Mucosa of descending colon (tissue), 1 donor: ENCODE measurements around a stretch of chr7.

GRCh38 chr7:20193389-20193888, 23.7 kb downstream of the MACC1 start:
- PRO-cap, result no peak

- PRO-cap, result no peak
Measured at GRCh38 chr7:20206232-20207003, 10.8 kb downstream of the MACC1 start.

DNA sequence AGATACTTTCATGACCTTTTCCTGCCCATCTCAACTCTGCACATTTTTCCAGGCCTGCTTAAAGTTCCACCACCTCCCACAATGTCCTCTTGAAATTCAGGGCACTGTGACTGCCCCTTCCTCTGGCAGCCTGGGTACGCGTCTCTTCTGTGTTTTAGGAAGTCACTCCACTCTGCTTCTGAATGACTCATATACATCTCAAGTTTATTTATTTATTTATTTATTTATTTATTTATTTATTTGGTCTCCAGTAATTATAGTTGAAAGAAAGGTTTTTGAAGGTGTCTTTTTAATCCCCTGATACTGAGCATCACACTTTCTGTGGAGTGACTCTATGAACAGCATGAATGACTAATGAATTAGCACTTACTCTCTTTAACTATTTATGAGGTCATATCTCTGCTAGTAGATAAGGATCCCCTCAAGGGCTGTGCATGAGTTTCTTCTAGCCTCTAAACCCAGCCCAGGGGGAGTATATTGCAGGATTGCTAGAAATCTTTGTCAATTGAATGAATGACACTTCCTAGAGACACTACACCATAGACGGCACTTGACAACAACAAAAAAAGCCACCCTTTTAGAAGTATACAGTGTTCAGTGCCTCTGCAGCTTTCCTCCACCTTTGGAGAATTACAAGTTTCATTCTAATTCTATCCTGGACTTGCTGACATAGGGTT, 2.2 kb downstream of the MACC1 start:
- PRO-cap, result no peak

DNA sequence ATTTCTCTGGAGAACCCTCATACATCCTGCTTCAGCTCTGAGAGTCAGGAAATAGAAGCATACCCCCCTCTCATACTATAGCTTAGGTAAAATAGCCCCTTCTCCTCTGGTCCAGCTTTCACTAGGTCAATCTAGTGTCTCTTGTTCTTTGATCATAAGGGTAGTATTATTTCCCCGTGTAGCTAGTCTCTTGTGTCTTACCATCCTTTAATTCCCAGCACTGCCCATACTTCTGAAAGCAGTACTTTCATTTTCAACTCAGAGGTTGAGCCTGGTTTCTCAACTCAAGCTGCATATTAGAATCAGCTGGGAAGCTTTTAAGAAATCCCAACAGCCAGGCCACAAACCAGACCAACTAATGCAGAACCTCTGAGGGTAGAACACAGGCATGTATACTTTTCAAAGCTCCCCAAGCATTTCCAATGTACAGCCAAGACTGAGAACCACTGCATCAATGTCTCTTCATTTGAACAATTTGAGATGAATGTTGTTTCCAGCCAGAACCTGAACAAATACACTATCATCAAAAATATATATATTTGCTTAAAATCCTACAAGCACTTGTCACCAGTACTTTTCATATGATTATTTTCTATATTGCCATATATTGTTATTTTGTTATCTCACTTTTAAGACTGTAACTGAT, 30.7 kb upstream of the ITGB8 start:
- PRO-cap, result no peak

- PRO-cap, result bidirectional peak, plus-strand start at chr7:20329878, minus-strand start at chr7:20329449
Measured at GRCh38 chr7:20329240-20329609, 1.5 kb upstream of the ITGB8 start.

DNA sequence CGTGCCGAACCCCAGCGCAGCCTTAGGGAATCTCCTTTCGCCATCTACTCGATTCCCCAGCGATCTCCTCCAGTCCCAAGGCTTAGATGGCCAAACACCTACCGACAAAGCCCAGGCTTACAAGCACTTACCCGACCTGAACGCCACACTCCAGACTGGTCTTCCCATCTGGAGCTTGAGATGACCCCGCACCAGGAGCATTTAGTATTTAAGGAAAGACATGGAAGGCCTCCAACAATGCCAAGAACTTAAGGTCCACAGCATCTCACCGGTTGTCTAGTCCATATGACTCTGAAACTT, 69.9 kb downstream of the SP8 start:
- PRO-cap, result no peak

GRCh38 chr7:20801202-20801401, 14.4 kb upstream of the SP8 start:
- PRO-cap, result no peak

DNA sequence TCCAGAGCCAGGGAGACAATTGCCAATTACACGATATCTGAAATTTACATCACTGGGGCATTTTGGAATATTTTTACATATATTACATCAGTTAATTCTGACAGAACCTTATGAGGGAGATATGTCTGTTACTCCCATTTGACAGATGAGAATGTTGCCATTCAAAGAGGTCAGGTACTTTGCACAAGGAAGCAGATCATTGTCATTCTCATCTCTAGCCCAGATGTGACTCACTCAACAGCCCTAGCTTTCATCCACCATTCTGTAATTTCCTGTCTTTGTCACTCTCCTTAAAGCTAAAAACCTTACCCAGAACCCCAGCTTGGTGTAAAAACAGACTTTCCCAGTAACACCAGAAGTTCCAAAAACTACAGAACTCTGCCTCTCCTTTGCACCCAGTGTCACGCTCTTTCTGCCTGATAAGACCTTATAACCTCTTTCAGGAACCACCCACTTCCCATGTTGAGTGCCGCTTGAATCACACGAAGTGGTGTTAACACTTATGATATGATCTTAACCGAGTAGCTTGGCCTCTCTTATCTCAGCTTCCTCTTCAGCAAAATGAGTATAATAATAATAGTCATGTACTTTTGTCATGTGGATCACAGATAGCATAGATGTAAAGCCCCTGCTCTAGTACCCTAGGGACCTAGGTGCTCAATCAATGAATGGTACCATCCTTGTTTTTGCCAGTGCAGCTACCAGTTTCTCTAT, 89.1 kb upstream of the SP4 start:
- PRO-cap, result no peak

DNA sequence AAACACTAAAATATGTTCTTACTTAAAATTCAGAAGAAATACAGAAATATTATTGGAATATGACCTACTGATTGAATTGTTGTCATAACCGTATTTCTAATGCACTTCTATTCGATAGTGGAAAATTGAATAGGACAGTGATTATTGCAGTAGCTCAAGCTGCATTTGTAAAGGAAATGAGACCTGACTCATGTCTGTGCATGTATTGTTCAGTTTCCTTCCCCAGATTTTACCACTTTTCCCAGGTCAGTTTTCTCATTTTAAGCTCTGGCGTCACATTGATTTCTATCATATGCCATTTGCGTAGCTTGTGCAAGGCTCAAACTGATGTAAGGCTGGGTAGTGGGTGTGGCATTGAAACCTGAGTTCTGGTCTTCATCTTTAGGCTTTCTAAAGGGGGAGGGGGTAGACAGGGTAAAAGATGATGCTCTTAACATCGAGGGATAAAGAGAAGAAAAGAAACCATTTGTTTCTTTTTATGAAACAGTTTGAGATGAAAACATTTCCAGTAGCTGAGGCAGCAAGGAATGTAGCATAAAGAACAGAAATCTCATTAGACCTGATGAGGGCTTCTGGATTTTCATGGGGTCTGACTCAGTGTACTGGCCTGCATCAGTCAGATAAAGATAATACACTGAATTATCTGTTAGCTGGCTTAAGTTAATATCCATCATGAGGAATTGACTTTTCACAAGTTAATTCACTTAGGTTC, 182.2 kb upstream of the CDCA7L start:
- PRO-cap, result no peak

- PRO-cap, result bidirectional peak, plus-strand start at chr7:22220361, minus-strand start at chr7:22220238
Measured at GRCh38 chr7:22219759-22220633, 137.0 kb downstream of the RAPGEF5 start.

- PRO-cap, result no peak
Measured at GRCh38 chr7:22236211-22236543, 120.8 kb downstream of the RAPGEF5 start.

DNA sequence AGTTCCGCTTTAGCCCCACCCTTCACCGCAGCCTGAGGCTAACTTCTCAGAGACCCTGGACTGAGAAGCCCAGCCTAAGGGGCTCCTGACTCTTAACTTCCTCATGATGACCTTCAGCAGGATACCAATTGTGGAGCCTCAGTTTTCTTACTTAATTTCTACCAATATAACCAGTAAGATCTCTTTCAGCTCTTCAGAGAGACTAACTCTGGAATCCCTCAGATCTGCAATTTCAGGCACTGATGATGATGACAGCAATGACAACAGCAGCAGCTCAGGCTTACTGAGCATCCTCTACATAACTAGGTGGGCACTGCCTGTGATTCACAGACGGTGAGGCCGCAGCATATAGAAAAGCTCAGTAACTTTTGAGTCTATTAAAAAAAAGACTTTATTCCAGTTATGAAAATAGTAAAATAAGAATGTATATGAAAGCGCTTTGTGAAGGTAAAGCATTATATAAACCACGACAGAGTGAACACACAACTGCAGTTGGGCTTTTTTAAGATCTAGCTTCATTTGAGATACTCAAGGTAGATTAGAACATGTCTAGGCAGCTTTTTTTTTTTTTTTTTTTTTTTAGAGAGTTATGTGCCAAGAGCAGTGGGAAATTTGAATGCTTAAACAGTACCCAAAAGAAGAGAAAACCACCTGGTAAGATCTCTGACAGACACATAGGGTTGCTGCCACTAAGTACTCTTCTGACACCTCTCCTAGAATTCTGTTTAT, 11.7 kb downstream of the RAPGEF5 start:
- PRO-cap, result no peak

DNA sequence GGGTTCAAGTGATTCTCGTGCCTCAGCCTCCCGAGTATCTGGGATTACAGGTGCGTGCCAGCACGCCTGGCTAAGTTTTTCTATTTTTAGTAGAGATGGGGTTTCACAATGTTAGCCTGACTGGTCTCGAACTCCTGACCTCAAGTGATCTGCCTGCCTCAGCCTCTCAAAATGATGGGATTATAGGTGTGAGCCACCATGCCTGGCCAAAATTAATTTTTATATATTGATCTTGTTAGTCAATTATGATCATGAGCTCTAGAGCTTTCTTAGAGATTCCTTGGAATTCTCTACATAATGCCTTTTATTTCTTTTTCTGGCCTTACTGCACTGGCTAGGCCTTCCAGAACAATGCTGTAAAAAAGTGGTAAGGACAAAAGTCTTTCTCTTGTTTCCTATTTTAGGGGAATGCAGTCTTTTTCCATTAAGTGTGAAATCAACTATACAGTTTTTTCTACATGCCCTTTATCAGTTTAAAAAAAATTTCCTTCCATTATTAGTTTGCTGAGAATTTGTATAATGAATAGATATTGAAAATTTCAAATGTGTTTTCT, 13.1 kb upstream of the STEAP1B start:
- PRO-cap, result no peak

DNA sequence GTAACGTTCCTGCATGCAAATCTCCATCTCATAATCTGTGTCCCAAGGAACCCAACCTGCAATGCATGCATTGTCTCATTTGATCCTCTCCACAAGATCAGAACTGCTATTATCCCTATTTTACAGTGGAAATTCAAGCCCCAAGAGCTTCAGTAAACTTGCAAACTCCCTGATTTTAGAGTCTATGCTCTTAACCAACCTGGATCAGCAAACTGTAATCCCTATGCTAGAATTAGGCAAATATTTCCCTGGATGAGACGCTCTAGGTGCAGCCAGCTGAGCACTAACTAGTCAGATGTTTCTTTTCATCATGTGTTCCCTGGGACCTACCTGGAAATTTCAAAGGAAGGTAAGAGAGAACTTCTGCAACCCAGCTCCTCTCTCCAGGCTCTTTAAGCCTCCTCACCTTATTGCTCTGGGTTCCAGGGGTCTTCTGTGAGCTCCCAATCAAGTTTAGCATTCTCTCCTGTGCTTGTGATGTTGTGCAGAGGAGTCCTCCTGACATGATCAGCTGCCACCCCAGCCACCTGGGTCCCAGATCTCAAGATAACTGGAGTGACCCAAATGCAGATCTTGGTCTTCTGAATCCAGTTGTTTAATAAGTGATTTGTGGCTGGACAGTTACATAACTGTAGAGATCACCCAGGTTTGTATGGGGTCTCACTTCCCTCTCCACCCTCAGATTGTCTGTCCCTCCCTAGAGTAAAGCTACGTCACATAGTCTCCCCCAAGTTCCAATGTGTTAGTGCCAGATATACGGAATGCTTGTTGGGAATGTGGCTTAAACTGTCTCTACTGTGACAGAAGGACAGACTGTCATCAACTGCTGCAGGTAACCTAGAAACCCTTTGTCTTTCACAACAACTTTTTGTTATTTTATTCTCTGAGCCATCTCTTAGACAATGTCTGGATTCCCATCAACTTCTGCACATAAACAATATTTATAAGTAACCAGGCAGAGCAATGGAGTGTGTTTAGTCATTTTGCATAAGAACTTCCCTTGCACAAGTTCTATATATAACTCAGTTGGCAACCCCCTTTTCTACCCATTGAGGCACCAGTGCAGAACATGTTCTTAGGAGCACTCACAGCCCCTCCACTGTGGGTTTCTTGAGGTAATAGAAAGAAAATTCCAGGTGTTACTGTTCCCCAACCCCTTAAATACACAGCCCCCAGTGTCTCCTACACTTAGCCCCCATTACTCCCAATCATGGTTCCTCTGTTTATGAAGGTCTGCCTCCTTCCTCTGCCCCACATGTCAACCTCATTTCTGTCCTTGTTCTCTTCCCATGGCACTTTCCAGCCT, 65.3 kb upstream of the IL6 start:
- PRO-cap, result no peak

- PRO-cap, result no peak
Measured at GRCh38 chr7:22859588-22860858, 37.4 kb upstream of the TOMM7 start.

GRCh38 chr7:22896917-22897301, 74.3 kb upstream of the TOMM7 start:
- PRO-cap, result no peak

DNA sequence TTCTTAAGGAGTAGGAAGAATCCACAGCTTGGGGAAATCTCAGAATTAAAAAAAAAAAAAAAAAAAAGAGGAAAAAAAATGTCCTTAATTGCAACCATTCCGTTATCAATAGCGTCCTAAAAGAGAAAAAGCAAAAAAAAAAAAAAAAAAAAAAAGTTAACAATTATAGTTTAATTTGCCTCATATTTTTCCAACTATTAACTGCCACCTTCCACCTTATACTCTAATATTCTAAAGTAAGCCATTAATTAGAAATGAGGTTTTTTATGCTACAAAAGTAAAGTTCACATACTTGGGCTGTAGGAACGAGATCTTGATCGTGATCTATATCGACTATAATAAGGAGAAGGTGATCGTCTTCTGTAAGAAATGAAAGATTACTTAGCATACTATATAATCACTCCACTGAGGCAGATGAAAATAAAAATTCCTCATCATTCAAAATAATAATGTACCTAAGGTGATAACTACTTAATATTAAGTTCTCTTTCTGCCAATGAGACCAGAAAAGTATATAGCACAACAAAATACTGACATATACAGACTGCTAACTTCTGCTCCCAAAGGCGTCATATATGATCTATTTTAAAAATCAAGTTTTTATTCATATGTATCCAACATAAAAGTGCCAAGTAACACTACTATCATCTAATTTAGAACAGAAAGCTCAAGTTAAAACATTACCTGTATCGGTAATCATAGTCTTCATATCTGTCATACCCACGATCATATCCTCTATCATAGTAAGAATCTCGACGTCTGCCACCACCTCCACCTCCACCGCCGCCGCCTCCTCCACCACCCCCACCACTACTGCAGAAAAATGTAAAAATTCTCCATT, 26.1 kb downstream of the TRA2A start:
- PRO-cap, result no peak

- PRO-cap, result no peak
Measured at GRCh38 chr7:24480428-24480956, 92.8 kb upstream of the PALS2 start.

DNA sequence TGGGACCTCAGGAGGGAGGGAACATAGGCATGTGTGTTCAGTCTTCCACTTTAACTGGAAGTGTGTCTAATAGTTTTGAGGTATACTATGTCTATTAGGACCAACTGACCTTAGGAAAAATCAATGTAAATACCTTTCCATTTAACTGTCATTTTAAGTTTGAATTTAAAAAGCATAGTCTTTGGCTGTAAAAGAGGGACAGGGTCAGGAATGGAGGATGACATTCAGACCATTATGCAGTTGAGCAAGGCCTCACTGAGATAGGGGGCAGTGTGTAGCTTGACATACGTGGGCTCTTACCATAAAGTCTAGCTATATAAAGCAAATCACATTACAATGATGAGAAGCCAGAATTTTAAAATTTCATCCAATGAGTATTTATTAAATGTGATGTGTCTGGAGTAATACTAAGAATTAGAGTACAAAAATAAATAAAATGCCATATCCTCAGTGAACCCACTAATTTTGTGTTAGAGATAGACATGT, 17.9 kb downstream of the PALS2 start:
- PRO-cap, result no peak

DNA sequence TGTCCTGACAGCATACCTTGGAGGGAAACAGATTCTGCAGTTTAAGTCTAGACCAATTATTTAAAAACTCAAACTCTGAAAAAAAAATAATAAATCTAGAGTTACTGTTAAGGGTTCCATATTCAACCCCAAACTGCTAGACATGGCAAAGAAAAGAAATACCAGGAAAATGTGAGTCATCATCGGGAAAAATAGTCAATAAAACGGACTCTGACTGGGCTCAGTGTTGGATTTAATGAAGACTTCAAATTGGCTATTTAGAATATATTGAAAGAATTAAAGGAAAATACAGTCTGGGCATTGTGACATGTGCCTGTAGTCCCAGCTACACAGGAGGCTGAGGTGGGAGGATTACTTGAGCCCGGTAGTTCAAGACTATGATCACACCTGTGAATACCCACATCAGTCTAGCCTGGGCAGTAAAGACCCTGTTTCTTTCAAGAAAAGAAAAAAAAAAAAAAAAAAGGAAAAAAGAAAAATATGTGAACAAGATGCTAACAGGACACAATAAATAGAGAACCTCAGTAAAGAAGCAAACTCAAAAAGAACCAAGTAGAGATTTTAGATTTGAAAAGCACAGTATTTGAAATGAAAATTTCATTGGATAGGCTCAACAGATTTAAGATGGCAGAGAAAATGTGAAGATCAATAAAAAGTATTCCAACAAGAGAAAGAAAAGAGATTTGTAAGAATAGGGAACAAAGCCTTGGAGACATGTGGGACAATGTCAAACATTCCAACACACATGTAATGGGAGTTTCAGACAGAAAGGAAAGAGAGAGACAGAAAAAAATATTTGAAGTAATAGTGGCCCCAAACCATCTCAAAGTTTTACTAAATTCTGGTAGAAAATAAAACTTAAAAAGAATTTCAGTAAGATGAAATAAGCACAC, 30.8 kb downstream of the PALS2 start:
- PRO-cap, result no peak